Right ventricle myocardium (tissue), 1 donor: ENCODE data around the genes AIRE, PFKL and KRTAP12-4.

DNA sequence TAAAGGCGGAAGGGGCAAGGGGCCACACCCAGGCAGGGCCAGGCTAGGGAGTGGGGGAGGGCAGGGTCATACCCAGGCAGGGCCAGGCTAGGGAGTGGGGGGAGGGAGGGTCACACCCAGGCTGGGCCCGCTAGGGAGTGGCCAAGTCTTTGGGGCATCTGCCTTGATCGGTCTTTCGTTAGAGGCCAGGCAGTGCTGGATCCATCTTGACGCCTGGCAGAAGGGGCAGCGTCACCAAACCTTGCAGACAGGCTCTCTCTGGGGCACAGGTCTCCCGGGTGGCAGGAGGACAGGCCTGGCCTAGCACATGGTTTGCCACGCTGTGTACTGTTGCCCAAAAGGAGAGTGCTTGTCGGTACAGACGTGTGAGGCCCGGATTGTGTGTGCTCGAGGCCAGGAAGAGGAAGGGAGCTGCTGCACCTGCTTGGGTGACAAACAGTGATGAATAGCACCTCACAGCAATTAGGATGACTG lies 25.2 kb downstream of the PDXK start:
- PRO-cap, 2 experiments, result no peak in any of the 2 experiments

DNA sequence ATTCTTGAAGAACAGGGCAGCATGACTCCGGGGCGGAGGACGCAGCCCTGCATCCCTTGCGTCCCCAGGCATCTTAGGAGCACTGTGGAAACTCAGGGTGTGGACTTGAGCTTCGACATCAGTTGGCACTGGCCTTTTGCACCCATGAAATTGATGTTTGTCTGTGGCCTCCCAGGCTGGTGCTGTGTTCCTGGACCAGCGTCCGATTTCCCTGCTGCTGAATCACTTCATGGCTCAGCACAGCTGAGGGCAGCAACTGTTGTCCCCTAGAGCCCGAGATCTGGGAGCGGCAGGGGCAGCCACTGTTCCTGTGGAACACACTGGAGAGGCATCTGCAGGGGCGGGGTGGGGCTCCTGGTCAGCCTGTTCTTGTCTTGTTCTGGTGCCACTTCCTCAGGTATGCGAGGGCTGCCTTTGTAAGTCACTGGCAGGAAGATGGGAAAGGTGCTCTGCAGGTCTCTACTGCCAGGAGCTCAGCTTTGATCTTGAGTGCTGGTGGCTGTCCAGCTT lies 15.0 kb downstream of the AGPAT3 start:
- PRO-cap, 2 experiments, result no peak in any of the 2 experiments

DNA sequence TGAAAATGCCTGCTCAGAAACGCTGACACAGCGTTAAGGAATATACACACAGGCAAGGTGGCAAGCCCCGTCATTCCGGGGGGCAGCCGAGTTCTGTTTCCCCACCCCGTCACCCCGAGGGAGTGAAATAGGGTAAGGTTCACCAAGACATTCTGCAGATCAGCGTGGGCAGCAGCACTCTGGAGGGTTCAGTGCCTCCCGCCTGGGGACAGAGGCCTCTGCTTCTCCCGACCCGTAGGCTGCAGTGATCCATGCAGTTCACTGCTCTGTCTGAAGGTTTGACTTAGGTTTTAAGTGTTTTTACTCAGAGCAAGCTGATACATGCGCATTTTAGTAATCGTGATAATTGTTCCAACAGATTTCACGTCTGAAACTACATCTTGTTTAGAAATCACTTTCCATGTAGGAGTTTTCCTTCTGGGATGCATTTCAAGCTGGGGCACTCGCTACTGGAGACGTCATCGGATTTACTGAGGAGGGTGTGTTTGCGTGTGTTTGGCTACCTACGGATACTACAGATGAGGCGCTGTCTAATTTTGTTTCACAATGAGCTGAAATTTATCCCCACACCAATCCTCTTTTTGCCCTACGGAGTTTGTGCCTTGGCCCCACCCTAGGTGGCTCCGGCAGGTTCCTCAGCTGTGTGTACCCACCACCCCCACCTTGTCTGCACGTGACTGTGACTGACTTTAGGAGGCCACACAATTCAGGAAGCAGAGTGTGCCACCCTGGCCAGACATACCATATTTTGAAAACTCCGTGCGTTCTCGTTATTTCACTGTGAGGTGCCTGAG lies 63.5 kb downstream of the AGPAT3 start:
- PRO-cap, 2 experiments, result peak in 1 of 2 experiments; most common plus-strand start position 716 of the sequence (in 1); most common minus-strand start position 622 of the sequence (in 1)

- PRO-cap, 2 experiments, result no peak in any of the 2 experiments
Measured at GRCh38 chr21:43962887-43963349, 49.2 kb upstream of the TRAPPC10 start.

GRCh38 chr21:44010974-44011496 lies 1.1 kb upstream of the TRAPPC10 start:
- PRO-cap, 2 experiments, result no peak in any of the 2 experiments

- PRO-cap, 2 experiments, result no peak in any of the 2 experiments
Measured at GRCh38 chr21:44035309-44035497, 23.1 kb downstream of the TRAPPC10 start.

- PRO-cap, 2 experiments, result no peak in any of the 2 experiments
Measured at GRCh38 chr21:44062909-44063934, 44.0 kb upstream of the PWP2 start.

DNA sequence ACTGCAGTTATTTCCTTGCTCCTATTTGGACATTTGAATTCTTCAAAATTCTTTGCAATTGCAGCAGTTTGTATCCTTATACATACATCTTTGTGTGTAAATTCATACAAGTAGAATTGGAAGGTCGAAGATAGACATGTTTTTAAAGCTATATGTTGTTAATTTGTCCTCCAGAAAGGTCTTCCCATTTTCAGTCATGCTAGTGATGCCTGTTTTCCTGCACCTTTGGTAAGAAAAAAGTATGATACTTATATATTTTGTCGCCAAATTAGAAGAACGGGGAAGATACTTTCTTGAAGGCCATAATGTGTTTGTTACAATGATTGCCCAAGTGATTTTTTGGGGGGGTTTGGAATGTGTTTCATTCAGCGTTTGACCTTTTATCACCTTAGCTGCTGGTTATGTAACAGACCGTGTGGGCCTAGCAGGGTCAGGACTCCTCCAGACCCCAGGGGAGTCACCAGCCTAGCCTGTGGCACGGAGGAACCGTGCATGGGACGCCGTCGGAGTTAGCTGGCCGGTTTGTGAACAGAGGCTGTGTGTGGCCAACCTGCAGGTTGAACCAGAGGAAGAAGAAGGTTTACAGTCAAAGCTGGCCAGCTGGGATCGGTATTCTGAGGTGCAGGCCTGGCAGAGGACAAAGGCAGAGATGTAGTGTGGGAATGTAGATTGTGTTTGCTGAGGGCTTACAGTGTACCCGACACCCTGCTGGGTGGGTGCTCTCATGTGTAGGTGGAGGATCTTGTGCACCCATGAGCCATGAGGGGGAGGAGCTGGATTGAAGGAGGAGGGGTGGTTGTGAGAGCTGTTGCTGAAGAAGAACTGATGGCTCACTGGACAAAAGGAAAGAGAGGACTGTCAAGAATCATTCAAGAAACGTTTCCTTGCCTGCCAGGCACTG lies 40.3 kb upstream of the PWP2 start:
- PRO-cap, 2 experiments, result no peak in any of the 2 experiments

DNA sequence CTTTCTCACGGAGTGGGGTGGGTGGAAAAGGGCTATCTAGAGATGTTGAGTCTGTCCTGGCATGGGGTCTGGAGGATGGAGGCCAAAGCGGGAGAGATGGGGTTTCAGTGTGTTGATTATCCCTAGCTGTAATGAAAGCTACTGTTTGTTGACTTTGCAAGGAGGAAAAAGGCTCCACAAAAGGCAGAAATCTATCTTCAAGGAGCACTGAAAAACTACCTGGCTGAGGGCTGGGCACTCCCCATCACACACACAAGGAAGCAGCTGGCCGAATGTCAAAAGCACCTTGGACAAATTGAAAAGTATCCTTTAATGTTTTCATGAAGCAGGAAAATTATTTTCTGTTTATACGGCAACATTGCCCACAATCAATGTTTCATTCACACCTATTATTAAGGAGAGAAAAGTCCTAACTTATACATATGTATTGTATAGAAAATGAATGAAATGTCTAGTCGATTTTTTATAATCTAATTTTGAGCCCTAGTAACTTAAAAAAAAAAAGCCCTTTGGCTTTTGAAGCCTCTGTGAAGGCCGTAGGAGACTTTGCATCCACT lies 27.7 kb upstream of the PWP2 start:
- PRO-cap, 2 experiments, result no peak in any of the 2 experiments

DNA sequence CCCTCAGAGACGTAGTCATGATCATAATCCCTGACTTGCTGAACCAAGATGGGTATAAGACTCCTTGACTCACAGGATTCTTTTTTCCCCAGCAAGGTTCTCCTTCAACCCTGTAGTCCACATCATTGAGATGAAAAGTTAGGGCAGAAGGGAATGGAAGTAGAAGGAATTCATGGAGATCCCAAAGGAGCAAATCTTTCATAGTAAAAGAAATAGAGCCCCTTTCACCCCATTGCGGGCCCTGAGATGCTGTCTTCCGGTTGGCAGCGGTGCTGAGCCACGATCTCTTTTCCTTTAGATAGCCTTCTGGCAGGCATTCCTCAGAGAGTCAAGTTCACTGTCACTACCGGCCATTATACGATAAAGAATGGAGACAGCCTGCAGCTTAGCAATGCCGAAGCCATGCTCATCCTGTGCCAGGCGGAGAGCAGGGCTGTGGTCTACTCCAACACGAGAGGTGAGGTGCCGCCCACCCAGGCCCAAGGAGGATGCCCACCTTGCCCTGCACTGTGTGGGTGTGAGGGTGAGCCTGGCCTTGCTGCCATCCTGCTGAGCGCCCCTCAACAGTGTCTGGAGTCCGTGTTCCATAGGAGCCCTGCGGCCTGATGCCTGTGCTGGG lies 20.6 kb upstream of the PWP2 start:
- PRO-cap, 2 experiments, result no peak in any of the 2 experiments

DNA sequence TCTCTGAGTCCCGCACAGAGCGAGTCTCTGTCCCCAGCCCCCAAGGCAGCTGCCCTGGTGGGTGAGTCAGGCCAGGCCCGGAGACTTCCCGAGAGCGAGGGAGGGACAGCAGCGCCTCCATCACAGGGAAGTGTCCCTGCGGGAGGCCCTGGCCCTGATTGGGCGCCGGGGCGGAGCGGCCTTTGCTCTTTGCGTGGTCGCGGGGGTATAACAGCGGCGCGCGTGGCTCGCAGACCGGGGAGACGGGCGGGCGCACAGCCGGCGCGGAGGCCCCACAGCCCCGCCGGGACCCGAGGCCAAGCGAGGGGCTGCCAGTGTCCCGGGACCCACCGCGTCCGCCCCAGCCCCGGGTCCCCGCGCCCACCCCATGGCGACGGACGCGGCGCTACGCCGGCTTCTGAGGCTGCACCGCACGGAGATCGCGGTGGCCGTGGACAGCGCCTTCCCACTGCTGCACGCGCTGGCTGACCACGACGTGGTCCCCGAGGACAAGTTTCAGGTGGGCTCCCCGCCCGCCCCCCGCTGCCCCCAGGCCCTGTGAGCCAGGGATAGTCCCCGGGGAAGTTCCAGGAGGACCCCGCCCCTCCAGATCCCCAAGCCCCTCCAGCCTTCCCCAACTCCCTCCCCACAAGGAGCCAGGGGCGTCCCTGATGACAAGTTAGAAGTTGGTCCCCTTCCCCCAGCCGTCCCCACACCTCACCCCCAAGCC lies at the start of gene AIRE:
AIRE (plus strand) TSS at position 237 of the 709 bp plus-strand sequence.
- PRO-cap, 2 experiments, result no peak in any of the 2 experiments

DNA sequence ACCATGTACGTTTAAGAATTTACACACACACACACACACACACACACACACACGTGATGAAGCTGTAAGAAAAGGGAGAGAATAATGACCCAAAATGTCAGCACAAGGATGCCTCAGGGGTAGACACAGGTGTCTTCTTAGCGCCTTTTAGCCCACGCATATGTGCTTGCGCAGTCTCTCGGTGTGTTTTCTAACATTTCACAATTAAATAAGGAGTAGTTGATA lies 764 bp upstream of the PFKL start:
- PRO-cap, 2 experiments, result no peak in any of the 2 experiments

GRCh38 chr21:44299402-44300280 lies at the start of gene PFKL:
Gene PFKL, plus strand, starts transcription at chr21:44300053.
- PRO-cap, 2 experiments, result peak in 2 of 2 experiments; most common plus-strand start chr21:44300091 (in 2); most common minus-strand start chr21:44299981 (in 2)

- PRO-cap, 2 experiments, result no peak in any of the 2 experiments
Measured at GRCh38 chr21:44362934-44363264, 9.5 kb downstream of the TRPM2 start.

- PRO-cap, 2 experiments, result no peak in any of the 2 experiments
Measured at GRCh38 chr21:44406553-44406823, 48.8 kb upstream of the LRRC3 start.

- PRO-cap, 2 experiments, result peak in 2 of 2 experiments; most common plus-strand start chr21:44438643 (in 2); most common minus-strand start chr21:44438602 (in 1)
Measured at GRCh38 chr21:44438492-44438807, 16.9 kb upstream of the LRRC3 start.

DNA sequence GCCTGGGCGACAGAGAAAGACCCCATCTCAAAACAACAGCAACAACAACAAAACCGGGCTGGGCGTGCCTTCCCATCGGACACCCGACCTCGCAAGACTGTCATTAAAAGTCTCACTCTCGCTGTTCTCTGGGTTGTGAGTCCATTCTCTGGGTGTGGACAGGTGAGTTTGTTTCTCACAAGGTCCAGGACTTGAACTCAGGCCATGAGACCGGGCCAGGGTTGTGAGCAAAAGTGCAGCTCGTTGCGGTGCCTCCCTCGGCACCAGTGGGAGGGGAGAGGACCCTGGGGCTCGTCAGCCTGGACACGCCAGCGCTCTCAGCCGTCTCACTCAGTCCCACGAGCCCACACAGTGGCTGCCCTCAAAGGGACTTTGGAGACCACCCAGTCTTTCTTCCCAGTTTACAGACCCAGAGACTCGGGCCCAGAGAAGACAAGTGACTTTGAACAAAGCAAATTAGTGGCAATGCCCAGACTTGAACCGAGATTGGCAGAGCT lies 28.0 kb downstream of the LRRC3 start:
- PRO-cap, 2 experiments, result no peak in any of the 2 experiments

DNA sequence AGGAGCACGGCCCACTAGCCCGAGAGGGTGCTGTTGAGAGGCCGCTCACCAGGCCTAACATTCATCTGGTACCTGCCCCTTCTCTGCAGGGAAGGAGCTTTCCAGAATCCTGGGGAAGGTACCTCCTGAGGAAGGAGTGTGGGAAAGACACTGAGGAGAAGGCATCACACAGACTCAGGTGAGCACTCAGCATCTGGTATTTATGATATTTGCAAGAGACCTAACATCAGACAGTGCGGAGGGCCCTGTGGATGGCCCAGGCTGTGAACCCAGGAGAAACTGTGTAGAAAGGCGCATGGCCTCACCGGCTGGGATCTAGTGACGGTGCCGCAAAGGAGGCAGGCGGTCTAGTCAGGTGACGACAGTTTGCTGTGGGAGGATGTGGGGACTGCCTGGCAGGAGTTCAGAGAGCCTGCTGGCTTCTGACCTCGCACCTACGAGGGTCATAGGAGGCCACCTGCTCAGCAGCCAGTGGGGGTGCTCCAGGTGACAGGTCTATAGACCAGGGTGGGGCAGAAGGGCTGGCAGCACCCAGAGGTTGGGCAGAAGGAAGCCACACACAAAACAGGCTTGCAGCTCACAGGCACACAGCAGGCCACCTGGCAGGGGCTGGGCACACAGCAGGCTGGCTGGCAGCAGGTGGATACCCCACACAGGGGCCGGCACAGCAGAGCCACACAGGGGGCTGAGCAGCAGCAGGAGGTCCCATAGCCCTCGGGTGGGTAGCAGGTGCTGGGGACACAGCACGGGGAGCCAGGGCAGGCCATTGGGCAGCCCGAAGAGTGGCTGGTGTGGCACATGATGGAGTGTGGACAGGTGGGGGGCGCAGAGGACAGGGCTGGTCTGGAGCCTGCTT lies at the start of gene KRTAP12-4:
KRTAP12-4 (minus strand) TSS at position 845 of the 856 bp plus-strand sequence.
- PRO-cap, 2 experiments, result no peak in any of the 2 experiments

DNA sequence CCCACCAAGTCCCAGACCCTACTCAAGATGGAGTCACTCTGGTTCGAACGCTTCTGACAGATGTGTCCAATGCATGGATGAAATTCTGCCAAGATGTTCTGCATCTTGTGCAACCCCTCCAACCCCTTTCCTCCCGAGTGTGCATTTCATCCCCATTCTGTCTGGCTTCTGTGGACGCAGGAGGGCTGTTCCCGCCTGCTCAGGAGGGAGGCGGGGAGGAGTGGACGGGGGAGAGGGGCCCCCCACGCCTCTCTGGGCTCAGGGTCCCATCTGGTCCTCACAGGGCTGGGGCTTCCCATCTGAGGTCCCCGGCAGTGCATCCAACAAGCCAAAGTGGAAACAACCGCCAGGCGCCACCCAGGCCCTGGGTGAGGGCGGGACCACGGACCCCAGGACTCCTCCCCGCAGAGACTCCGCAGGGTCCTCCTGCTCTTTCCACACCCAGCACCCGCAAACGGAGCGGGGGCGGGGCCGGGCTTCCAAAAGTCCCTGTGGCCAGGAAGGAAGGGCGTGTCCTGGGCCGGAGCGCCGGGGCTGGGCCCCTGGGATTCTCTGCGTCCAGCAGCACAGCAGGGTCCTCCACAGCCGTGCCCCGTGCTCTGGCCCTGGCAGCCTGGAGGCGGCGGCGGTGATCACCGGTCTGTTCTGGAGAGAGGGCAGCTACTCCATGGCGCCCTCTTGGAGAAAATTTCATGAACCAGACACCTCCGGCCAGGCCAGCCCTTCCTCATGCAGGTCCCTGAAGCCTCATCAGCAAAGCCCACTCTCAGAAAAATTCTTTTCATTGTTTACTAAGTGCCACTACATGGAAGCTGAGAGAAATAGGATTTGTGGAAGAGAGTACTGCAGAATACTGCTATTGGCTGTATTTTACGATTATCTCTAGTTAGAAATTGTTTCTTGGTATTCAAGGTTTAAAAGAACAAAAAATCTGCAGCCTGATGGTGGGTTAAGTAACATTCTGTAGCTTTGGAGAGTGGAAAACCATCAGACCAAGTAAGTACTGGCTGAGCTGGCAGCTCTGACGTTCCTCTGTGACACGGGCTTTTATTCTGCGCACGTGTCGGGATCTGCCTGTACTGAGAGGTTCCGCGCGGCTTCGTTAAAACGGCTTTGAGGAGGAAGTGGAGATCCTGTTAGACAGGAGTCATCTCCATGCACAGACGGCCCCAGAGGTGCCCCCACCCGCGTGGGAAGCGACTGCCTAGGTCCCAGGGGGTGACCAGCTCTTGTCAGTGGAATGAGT lies 27.6 kb downstream of the PTTG1IP start:
- PRO-cap, 2 experiments, result peak in 2 of 2 experiments; most common plus-strand start position 555 of the sequence (in 2); most common minus-strand start position 456 of the sequence (in 2)

DNA sequence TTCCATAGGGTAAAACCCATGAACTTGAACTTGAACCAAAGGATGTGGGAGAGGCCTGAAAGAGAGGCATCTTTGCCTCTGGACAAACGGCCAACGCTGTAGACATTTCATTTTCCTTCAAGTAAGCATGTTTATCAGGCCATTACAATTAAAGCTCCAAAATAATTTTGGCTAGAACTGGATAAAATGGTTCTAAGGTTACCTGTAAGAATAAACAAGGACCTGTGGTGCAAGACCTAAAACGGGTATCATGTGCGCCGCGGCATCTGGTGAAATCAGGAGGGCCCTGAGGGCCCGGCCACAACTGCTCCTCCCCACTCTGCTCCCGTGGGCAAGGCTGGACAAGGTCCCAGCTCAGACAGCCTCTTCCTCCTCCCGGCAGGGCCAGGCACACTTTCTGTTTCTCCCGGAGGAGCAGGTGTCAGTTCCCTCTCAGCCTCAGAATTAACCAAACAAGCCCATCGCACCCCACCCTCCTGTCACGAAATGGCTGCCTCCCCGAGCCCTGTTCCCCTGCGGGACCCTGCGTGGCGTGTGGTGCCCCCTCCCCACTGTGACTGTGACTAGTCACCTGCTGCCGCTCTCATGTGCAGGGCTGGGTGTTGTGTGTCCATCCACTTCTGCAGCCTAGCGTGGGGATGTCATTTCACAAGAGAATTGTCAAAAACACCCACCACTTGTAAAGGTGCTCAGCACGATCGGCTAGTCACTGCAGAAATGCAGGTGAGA lies 15.2 kb downstream of the PTTG1IP start:
- PRO-cap, 2 experiments, result no peak in any of the 2 experiments